Neuron (in vitro differentiated cells): ENCODE measurements around the genes SEC22A and ADCY5.

GRCh38 chr3:122578841-122579272 lies 1.4 kb downstream of the PARP15 start:
- PRO-cap, result no peak

GRCh38 chr3:122681443-122682162 lies 964 bp downstream of the PARP14 start:
- PRO-cap, result no peak

- PRO-cap, result no peak
These were observed 3.7 kb downstream of the HSPBAP1 start for GRCh38 chr3:122789482-122790798.

- PRO-cap, result no peak
These were observed 62.8 kb upstream of the SEC22A start for GRCh38 chr3:123138748-123139589.

DNA sequence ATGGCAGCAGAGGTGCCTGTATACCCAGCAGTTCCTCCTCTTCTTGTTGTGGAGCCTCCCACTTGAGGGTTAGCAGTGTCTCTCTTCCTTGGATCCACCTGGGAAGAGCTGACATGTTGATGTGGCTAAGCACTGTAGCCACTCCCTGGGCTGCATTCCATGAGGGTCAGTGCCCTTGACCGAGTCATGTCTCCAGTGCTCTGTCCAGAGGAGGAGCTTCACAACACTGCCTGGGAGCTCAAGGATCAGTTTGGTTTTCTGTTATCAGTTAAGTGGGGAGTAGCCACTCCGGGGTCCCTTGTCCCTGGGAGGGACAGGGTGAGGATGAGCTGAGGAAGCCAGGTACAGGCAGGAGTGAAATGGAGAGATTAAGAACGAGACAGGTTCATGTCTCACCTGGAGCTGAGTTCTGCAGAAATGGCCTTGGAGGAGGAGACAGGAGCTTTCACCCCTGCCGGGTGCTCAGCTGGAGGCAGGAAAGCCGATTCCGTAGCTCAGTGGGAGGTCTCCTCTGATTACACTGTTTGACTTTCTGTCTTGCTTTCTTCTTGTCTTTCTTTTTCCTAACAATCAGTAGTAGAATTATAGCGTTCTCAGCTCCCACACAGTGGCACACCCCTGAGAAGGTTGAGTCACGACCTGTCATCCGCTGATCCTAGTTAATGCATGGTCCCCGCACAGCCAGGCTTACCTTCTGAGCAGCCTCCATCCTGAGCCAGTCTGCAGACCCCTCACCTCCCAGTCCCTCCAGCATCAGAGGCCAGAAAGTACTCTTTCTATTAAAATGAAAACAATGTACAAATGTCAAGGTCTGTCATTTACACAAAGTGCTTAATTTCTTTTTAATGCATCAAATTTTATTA lies 57.8 kb upstream of the SEC22A start:
- PRO-cap, result no peak

DNA sequence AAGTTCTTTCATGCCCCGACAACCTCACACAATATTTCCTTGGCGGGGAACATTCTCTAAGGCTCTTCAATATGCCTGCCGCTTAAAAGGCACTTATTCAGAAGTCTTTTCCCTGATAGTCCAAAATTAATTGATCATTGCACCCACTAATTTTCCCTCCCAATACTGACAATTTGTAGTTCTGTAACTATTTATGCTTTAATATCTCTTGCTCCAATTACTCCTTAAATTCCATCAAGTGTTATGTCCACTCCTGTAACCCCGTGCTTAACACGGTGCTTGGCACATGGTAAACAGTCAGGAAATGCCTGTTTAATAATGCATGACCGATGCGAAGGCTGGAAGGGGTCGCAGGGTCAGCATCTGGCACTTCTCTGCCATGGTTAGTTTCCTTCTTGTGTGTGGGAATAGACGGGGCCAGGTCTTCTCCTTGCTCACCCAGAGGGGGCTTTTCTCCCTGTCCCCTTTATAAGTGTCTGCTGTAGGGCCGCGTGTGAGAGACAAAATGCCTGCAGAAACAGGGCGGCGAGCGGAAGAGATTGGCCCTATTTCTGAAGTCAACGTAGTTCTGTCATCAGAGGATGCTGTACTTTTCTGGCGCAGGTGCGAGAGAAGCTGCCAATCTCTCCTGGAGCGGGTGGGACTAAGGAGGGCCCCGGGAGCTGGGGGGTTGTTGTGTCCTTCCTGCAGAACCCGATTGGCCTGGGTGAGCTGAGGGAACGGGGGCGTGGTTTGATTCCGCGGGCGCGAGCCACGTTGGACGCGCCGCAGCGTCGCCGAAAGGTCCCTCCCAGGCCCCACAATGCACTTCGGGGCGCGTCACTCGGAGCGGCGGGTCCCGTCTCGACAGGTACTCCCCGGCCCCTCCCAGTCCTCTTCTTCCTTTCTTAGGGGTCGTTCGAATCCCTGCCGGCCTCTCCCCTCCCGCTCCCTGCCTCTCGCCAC lies at the start of gene SEC22A:
Gene SEC22A, plus strand, starts transcription at position 807 of the 945 bp plus-strand sequence.
- PRO-cap, result bidirectional peak, plus-strand start at position 807 of the sequence, minus-strand start at position 645 of the sequence

DNA sequence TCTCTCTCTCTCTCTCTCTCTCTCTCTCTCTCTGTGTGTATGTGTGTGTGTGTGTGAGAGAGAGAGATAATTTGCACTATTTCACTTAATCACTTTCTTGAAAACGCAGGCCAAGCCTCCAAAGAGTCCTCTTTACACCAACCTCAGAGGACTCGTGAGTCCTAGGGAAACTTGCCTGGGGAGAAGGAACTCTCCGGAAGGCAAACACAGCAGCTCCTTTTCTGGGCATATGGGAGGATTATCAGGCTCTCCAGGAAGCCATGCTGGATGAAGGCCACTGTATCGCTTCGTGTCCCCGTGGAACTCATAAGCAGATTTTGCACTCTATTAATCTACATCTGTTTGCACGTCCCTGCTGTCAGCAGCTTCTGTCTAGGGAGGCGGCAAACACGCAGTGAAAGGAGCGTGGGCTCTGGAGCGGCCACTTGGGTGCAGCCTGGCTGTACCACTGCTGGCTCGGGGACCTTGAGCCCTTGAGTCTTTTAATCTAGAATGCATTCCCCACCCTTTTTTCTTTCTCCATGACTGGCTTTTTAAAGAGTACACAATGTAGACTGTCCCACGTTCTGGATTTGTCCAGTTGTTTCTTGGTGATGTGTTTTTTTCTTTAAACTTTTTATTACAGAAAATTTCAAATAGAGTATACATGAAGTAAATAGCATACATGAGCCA lies 102.1 kb downstream of the ADCY5 start:
- PRO-cap, result no peak

- PRO-cap, result no peak
These were observed 46.9 kb downstream of the ADCY5 start for GRCh38 chr3:123401759-123402548.

DNA sequence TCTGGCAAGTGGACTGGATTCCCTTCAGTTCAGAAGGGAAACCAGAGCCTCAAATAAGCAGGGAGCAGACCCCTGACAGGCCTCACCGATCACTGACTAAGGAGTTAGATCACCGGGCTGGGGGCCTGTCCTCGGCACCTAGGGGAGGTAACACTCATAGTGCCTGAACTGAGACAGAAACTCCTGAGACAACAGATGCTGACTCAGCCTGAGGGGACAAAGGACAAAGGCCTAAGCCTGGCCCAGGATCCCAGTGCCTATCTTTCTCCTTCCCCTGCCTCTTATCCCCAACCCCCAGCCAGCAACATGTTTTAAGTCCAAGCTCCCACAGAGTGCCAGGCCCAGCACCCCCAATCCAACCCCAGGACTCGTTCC lies 37.6 kb downstream of the ADCY5 start:
- PRO-cap, result no peak

DNA sequence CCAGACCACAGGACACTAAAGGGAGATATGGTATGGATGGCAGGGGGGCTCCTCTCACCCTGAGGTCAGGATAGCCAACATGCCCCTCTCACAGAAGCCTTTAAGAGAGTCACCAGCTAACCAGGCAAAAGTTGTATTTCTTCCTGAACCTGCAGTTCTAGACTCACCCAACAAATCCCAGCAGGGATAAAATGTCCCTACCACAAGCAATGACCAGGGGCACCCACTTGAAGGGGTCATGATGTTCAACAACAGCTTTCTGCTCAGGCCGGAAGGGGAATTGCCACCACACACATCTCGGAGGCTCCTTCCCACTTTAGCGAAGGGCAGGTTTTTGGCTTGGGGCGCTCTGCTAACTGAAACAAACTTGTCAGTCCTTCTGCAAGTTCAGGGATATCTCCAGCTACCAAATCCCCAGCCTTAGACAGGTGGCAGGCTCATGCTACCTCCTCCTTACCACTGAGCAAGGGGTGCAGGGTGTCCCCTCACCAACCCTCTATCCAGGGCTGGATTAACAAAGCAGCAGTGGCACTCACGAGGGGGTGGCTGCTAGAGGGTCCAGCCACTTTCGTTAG lies 2.3 kb downstream of the ADCY5 start:
- PRO-cap, result no peak

DNA sequence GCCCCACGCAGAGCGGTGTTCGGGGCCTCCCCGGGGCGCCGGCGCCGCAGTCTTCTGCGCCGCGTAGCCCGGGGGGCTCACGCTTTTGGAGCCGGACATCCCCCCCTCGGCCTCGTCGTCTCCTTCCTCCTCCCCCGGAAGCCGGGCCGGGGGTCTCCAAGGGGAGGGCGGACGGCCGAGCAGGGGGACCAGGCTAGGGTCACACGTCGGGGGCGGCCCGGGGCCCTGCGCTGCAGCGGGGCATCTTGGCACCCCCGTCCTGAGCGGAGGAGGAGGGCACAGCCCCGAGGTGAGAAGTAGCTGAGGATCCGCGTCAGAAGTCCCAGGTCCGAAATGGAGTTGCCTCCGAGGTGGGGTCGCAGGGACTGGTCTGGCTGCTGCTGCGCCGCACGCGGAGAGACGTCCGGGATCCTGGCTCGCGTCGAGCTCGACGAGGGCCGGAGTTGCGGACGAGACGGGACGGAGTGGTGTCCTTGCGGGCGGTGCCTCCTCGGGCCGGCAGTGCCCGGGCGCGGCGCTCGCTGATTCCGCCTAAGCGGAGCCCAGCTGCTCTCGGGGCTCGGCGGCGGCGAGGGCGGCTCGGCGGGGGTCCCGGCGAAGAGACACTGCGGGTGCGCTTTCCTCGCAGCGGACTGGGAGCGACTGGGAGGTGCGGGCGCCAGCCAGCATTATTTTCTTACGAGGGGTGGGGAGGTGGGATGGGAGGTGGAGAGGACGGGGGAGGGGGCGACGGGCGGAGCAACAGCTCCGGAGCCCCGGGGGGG lies at the start of gene ADCY5:
Gene ADCY5, minus strand, starts transcription at position 644 of the 764 bp plus-strand sequence.
- PRO-cap, result no peak

- PRO-cap, result no peak
These were observed 21.0 kb upstream of the HACD2 start for GRCh38 chr3:123605707-123606349.

DNA sequence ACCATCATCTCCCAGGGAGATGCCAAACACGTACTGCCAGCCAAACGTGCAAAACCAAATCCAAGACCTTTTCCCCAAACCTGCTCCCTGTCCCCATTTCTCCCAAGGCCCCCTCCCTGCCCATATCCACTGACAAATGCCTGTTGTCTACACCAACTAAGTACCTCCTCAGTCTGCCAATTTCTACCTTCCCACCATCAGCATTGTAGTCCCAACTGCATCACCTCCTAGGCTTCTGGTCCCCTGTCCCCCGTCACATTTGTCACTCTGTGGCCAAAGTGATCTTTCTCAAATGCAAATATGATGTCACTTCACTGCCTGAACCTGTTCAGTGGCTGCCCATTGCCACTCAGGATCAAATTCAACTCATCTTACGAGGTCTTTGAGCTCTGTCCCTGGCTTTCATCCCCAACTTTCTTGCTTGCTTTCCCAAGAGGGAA lies 89.3 kb upstream of the HACD2 start:
- PRO-cap, result no peak

DNA sequence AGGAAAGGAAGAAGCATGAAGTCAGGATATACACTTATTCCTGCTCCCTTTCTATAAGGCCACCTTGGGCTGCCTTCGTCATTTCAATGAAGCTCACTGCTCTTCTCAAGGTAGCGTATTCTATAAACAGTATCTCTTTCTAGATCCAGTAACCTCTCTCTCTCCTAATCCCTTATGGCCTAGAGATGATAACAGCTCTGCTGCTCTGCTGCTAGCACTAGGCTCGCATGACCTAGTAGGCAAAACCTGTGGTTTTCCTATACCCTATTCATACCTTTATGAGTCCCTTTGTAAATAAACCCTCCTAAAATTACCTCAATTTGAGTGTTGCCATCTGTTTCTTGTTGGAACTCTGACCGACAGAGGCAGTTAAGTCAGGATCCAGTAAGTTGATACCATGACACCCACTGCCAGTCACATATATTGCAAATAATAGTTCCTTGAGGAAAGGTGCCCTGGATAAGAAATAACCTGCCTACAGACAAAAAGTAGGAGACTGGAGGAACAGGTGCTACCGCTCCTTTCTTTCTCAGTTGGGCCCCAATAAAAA lies 7.3 kb downstream of the CCDC14 start:
- PRO-cap, result no peak

DNA sequence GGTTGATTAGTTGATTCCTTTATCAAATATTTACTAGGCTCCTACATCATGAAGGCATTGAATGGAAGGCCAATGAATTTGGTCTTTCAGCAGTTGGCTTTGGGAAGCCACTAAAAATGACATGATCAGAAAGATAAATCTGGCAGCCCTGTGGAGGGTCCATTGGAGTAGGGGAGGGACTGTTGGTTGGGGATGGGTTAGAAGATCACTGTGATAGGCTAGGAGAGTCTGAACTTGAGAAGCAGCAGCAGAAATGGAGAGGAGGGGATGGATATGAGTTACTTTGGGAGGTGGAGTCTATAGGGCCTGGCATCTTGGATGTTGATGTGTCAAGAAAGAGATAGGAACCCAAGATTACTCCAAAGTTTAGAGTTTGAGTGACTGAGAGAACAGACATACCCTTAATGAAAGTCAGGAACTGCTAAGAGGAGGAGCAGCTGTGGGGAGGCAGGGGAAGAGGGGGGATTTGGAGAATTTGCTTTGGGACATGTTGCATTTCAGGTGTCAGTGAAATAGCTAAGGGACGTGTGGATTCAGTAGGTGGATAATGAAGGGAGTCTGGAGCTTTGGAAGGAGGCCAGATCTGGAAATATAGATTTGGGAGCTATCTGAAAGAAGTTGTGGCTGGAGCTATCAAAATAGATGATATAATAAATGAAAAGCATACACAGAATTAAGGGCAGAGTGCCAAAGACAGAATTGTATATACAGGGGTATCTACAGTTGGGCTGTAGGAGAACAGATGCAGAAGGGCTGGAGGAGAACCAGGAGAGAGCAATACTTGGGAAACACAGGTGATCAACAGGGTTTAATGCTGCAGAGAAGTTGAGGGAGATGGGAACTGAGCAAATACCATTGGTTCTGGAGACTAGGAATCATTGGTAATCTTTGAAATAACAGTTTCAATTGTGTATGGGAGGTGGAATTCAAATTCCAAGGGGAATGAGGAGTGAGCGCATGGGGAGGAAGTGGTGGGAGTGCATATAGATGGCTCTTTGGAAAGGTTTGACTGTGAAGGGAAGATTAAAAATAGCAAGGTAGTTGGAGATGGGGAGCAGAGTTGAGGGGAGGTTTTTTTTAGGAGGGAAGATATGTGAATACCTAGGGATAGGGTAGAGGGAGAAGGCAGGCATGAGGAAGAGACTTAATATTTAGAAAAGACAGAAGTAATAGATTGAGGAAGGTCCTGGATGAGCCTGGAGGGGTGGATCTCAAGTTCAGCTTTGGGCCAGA lies 9.5 kb downstream of the KALRN start:
- PRO-cap, result no peak

DNA sequence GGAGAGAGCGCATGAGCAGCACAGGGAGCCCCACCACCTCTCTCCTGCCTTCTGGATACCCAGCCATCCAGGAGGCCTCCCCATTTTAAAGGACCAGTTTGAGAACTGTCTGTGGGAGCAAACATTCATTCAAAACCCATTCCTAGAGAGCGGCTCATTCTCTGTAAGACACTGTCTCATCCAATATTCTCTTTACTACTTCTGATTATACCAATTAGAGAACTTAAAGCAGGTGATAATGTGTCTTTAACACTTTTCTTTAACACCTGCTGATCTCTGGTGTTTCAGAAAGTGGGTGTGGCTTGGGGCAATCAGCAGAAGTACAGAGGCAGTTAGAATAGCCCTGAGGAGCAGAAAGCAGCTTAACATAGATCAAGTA lies 219.6 kb downstream of the KALRN start:
- PRO-cap, result no peak

DNA sequence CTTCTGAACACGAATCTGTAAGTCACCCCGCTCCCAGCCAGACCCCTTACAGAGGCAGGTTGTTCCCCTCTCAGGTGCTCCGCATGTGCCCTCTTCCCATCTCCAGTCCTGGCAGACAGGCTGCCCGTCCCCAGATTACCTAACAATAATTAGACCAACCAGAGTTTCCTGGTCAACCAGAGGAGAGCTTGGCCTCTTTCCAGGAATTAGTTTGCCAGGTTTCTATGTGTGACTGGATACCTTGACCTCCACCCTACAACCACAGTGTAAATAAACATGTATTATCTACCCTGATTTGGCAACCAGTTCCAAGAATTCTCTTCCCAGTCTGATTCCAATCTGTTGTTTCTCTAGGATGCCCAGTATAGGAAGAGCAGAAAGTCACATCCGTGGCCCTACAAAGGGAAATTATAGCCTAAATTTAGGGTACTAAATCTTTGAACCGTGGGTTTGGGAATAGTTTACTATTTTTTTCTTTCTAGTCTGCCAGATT lies 178.0 kb upstream of the UMPS start:
- PRO-cap, result no peak

GRCh38 chr3:124650618-124651174 lies 79.6 kb upstream of the UMPS start:
- PRO-cap, result no peak

GRCh38 chr3:124851103-124851554 lies 36.0 kb downstream of the ITGB5 start:
- PRO-cap, result no peak

- PRO-cap, result no peak
These were observed 12.1 kb downstream of the HEG1 start for GRCh38 chr3:125043503-125044301.